ENCODE measurements around a stretch of chr12.

DNA sequence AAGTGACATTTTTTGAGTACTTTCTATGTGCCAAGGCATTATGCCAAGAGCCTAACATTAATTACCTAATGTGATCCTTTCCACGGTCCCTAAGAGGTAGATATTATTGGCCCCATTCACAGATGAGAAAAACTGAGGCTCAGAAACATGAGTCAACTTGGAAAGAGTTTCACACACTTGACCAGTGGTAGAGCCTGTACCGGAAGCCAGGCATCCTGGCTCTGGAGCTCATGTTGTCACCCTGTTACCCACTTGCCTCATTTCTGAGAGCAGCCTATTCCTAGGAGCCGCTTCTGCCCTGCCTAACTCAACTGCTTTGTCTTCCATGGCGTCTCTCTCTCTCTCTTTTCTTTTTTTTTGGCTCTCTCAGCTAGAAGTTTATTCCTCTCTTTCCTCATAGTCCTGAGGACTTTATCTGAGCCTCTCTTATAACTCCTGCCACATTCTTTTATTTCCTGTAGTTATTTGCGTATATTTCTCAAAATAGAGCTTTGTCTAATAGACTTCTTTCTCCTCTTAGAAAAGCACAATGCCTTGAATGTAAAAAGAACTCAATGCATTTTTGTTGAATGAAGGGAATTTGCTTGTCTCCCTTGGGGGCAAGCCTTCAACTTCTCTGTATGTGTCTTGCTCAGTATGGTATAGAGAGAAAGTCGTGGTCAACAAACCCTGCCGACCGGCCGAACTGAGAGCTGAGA lies 136.2 kb downstream of the C12orf75 start:
- RAMPAGE, long total RNA: no peak
- RRBS: no CpG with 5 or more reads among the region's 9 CpGs

GRCh38 chr12:105468277-105468935 lies 137.9 kb downstream of the C12orf75 start:
- RAMPAGE, long total RNA: no peak
- RRBS: no CpG with 5 or more reads among the region's 6 CpGs

DNA sequence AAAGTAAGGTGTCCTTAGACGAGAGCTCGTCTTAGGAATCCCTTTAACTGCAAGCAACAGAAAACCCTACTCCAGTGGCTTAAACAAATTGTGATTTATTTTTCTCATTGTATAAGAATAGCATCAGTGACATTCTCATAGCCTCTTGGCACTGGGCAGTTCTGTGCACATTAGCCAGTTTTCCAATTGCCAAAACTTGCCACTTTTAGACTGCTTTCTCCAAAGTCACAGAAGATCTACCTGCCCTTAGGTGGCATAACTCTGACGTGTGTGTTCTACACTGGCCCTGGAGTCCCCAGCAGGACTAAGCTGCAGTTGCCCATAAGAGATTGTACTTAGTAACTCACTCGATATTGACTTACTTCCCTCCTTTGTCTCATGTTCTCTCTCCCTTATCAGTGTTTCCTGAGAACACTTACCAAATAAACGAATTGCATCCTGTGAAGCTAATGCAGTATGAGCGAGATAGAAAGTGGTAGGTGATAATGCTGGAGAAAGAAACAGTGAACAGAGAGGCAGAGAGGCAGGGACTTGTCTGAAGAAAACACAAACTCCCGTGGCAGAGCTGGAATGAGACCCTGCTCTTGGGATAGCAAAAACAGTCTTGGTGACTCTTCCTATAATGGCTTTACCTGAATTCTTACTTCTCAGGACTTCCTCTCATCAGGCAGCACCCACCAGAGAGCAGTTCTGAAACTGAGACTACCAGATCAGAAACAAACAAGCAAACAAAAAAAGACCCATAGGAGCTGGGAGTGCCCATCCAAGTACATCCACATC lies 117.2 kb downstream of the NUAK1 start:
- RAMPAGE, long total RNA: no peak
- RRBS: no CpG with 5 or more reads among the region's 7 CpGs

GRCh38 chr12:106251575-106252021 lies 3.8 kb upstream of the CKAP4 start:
- RAMPAGE, long total RNA: no peak
- RRBS: no CpG with 5 or more reads among the region's 5 CpGs

- RAMPAGE, long total RNA: no peak
- RRBS: no CpG with 5 or more reads among the region's 7 CpGs
Measured at GRCh38 chr12:106321245-106321943, 18.9 kb downstream of the TCP11L2 start.

- RAMPAGE, long total RNA: no peak
- RRBS: no CpG with 5 or more reads among the region's 7 CpGs
Measured at GRCh38 chr12:106369439-106370198, 12.1 kb downstream of the POLR3B start.

- RAMPAGE, long total RNA: no peak
- RRBS: 28% methylated on average over 5 of the region's 24 CpGs
Measured at GRCh38 chr12:106644847-106645573, 62.2 kb downstream of the RFX4 start.

- RAMPAGE, long total RNA: no peak
- RRBS: no CpG with 5 or more reads among the region's 9 CpGs
Measured at GRCh38 chr12:106757884-106758767, 16.4 kb upstream of the RIC8B start.

DNA sequence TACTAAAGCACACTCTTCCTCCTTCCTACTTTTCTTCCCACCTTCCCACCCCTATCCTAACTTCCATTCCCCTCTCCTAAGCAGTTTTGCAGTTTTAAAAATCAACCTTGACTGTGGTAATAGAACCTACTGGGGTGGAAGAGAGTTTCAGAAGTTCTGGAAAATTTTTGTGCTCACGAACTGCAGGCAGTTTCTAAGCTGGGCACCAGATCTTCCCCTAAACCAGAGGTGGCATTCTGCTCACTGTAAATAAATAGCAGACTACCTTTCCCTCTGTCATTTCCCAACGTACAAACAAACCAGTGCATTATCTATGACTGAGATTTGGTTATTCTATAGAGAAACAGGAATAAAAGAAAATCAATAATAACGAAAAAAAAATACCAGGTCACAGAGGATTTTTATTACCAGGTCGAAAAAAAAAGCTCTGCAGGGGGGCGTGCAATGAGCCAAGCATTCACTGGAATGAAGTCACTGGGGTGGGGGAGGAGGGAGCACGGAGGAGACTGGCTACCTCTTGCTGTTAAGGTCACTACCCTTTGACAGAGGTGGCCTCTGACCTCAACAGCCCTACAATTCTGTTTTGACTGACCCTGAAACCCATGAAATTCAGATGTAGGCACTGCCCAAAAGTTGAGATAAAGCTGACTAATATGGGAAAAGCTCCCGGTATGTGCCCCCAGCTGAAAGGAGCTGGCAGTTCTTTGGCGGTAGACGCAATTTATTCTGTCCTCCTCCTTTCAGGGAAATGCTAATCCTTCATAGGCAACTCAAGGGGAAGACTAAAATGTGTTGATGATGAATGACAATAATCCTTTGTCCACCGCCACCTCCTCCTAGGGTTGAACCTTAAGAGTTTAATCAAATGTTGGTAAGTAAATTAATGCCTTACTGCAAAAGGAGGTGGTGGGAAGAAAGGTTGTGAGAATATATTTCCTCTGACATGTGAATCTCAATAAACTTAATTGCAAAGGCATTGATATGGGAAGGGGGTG lies 6.6 kb upstream of the RIC8B start:
- RAMPAGE, long total RNA: no peak
- RRBS: no CpG with 5 or more reads among the region's 10 CpGs

GRCh38 chr12:106838441-106838640 lies 63.9 kb downstream of the RIC8B start:
- RAMPAGE, long total RNA: no peak
- RRBS: no CpG with 5 or more reads among the region's 2 CpGs

DNA sequence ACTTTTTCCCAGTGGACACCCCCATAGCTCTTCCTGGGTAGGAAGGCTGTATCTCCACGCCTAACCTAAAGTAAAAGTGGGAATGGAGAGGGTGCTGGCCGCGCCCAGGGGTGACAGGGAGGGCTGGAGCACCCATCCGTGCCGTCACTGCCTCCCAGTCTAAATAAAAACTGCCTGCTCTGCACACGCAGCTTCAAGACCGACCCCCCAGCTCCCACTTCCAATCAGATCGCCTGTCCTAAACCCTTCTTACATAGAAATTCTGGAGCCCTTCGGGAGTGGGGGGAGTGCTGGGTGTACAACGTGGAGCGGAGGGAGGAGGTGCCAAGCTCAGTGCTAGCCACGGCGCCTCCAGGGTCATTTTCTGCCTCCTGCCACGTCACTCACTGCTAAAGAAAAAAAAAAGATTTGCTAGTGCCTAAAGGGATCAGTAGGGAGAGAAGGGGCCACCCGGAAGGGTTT lies 823 bp downstream of the TMEM263 start:
- RAMPAGE, long total RNA: no peak
- RRBS: no CpG with 5 or more reads among the region's 15 CpGs

GRCh38 chr12:106985117-106985804 lies 1.7 kb downstream of the MTERF2 start:
- RAMPAGE, long total RNA: no peak
- RRBS: no CpG with 5 or more reads among the region's 5 CpGs

DNA sequence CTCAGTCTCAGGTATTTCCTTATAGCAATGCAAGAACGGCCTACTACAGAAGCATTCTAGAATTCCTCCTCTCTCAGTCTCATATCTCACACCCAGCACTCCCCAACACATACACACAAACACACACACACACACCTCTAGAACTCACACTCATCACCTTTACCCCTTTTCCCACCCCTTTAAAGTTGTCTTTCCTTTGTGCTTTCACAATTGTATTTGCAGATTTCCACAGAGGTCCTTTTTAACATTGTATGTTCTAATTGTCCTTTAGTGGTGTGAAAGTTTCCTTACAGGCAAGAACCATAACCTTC lies 16.4 kb downstream of the CRY1 start:
- RAMPAGE, long total RNA: no peak
- RRBS: no CpG with 5 or more reads among the region's 1 CpG

DNA sequence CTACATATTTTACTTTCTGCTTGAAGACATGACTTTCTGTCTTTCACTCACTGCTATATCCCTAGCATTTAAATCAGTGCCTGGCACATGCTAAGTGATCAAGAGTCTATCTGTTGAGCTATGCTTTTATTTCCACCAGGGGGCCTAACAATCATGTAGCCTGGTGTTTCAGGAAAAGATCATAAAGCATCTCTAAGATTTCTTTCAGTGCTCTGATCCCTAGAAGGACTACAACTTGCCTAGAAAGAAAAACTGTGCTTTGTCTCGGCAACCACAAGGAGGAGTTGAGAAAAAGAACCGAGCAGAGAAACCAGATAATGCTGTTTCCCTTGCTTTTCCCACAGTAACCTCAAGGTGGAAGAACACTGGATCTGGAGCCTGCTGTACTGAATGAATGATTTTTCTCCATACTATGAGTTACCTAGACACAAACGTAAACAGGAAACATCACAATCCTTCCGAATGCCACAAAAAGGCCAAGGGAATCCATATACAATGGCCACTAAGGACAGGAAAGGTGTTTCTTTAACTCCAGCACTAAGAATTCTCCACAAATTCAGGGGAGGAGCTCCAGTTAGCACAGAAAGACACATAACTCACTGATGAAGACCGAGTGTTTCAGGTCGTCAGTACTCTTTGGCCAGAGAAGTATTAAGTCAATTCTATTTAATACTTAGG lies 1.2 kb downstream of the CRY1 start:
- RAMPAGE, long total RNA: no peak
- RRBS: no CpG with 5 or more reads among the region's 6 CpGs

DNA sequence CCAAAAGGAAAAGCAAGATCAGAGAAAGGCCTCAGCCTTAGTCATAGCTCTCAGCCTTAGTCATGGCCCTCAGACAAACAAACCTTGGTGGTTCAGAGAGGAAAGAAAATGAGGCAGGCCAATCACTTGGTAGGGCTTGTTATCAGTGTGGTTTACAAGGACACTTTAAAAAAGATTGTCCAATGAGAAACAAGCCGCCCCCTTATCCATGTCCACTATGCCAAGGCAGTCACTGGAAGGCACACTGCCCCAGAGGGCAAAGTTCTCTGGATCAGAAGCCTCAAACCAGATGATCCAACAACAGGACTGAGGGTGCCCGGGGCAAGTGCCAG lies 103.9 kb upstream of the ABTB3 start:
- RAMPAGE, long total RNA: no peak
- RRBS: no CpG with 5 or more reads among the region's 2 CpGs

- RAMPAGE, long total RNA: no peak
Measured at GRCh38 chr12:107329464-107329946, 11.3 kb downstream of the ABTB3 start.

- RAMPAGE, long total RNA: no peak
- RRBS: no CpG with 5 or more reads among the region's 11 CpGs
Measured at GRCh38 chr12:107731022-107732348, 29.5 kb downstream of the PRDM4 start.

GRCh38 chr12:107750850-107751304 lies 10.1 kb downstream of the PRDM4 start:
- RAMPAGE, long total RNA: no peak
- RRBS: no CpG with 5 or more reads among the region's 4 CpGs

DNA sequence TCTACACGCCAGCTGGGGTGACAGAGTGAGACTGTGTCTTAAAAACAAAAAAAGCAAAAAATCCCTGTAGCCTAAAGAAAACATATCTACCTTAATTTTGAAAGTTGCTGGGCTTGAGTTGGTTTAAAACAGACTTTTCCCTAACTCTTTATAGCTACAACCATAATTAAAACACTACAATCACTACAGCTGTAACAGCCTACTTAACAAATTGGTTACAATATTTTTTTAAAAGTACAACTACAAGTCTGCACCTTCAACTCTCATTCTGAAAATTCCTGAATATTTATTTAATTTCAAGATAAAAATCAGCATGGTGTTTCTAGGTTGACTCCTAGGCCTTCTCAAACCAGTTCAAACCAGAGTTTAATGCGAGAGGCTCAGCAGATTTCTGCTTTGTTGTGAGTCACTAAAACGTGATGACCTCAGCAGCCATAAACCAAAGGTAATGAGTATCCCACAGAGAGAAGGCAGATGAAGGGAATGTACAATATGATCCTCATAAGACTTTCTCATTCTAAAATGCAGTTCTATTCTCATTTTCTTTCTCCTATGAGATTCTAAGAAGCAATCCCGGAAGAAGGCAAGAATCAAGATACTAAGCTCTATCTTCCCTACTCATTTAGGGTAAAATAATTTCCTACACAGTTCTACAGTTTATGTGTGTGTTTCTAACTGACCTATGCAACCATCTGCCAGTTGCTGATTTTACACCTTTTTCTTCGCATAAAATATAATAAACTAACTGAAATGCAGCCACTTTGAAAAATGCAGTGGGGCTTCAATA lies 1.5 kb downstream of the PRDM4 start:
- RAMPAGE, long total RNA: no peak
- RRBS: no CpG with 5 or more reads among the region's 5 CpGs

- RAMPAGE, long total RNA: no peak
- RRBS: no CpG with 5 or more reads among the region's 12 CpGs
Measured at GRCh38 chr12:108113026-108113925, 15.8 kb upstream of the WSCD2 start.